Measurements from ENCODE around the genes MAGI3 and RSBN1.

- PRO-cap: no peak
These were observed 736 bp downstream of the DDX20 start for GRCh38 chr1:111756489-111756785.

DNA sequence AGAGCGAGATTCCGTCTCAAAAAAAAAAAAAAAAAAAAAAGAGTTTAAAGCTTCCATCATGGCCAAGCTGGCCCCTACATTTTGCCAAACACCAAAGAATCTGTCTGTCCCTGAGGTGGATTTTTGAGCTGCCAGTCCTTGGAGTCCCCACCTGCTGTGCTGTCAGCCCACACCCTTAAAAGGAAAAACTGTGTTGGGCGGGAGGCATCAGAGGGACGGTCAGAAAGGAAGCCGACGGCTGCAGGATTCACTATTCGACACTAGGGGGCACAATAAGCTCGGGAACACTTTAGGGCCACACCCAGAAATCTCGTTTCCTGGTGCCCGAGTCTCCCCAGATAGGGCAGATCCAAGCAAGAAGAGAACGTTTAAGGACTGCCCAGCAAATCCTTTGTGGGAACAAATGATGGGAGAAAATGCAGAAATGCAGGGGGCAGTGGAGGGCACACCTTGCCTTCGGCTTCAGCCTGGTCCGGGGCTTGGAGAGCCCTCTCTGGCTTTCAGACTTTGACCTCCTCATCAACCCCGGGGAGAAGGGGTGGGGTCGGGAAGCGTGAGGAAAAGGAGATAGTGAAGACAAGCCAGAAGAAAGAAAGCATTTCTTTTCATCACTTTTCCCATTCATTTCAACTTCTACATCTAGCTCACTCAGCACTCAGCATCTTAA, 5.1 kb upstream of the CTTNBP2NL start:
- PRO-cap: unidirectional peak, plus-strand start at position 346 of the sequence

GRCh38 chr1:112429751-112430178, 33.8 kb downstream of the CTTNBP2NL start:
- PRO-cap: no peak

DNA sequence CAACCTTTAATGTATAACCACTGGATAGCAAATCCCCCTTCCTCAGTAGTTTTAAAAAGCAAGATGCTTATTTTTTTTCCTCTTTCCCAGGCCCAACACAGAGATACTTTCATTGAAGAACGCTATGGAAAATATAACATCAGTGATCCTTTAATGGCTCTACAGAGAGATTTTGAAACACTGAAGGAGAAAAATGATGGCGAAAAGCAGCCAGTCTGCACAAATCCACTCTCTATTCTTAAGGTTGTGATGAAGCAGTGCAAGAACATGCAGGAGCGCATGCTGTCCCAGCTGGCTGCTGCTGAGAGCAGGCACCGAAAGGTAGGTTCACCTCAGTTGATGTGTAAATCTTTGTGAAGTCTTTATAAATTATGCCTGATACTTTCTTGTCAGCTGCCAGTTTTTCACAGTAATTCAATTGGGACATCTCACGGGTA, 52.9 kb downstream of the CTTNBP2NL start:
- PRO-cap: no peak

GRCh38 chr1:112465910-112466725, 42.6 kb upstream of the WNT2B start:
- PRO-cap: bidirectional peak, plus-strand start at chr1:112466320, minus-strand start at chr1:112466169

GRCh38 chr1:112512853-112513716, 4.3 kb downstream of the WNT2B start:
- PRO-cap: no peak

DNA sequence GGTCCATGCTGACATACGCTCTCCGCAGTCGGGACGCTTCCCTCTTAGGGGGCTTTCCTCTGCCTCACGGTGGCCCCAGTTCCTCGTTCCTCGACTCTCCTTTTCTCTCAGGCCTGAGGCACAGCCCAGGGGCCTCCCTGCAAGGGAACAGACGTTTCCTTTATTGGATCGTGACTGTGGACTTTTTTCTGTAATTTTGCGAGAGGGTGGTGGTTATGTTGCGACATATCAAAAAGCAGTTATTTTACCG, 283 bp downstream of the CAPZA1 start:
- PRO-cap: no peak

DNA sequence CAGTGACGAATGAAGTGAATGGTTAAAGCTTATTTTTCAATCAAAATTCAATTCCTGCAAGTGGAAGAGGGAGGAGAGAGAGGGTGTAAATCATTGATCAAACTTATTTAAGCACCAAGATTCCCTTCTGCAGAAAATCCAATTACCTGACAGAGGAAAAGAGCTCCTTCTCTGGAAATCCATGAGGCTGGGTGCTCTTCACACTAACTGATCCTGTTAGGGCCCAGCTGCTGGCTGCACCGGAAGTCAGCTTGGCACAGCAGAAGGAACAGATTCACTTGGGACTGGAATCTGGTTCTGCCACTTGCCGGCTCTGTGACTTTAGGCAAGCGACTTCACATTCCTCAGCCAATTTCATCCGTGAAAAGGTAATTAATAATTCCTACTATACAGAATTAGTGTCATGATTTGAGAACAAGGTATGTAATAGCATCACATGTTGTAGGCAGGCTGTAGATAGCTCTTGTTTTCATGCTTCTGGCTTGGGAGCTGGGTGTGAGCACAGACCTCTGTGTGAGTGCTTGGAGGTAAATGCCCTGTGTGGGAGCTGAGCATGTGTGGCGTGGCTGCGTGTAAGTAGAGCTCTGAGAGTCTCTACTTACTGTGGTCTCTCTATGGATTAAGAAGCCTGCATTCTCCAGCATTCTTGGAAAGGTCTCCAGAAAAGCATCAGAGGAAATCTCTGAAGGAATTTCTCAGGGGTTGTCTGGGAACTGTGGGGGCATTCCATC, 43.8 kb downstream of the TAFA3 start:
- PRO-cap: no peak

GRCh38 chr1:112818772-112819644, 100.3 kb downstream of the TAFA3 start:
- PRO-cap: no peak

- PRO-cap: bidirectional peak, plus-strand start at chr1:112957684, minus-strand start at chr1:112957507
These were observed 1.5 kb upstream of the SLC16A1 start for GRCh38 chr1:112957386-112958058.

DNA sequence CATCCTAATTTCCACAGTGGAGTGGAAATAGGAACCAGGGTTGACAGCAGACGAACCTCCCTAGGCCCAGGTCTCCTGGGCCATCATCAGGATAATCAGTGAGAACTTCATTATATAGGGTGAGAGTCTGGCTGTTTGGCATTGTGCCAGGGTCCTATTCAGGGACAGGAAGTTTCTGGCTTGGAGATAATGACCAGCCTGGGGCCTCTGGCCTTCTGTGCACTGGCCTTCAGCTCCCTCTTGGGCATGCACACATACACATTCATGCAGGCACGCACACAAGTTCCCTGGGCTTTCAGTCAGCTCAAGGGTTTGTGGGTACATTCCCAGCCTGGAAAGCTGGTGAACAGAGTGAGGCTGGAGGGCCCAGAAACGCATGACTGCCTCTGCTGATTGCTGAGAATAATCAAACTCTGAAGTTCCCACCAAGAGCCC, 13.9 kb upstream of the LRIG2 start:
- PRO-cap: no peak

- PRO-cap: no peak
These were observed 129.4 kb downstream of the LRIG2 start for GRCh38 chr1:113202452-113202797.

- PRO-cap: bidirectional peak, plus-strand start at chr1:113390515, minus-strand start at chr1:113390003
These were observed at the start of gene MAGI3 for GRCh38 chr1:113390362-113390912. TSS of gene MAGI3 (plus strand) at chr1:113390515.

GRCh38 chr1:113419037-113419685, 28.8 kb downstream of the MAGI3 start:
- PRO-cap: no peak

GRCh38 chr1:113429102-113429924, 39.0 kb downstream of the MAGI3 start:
- PRO-cap: no peak

DNA sequence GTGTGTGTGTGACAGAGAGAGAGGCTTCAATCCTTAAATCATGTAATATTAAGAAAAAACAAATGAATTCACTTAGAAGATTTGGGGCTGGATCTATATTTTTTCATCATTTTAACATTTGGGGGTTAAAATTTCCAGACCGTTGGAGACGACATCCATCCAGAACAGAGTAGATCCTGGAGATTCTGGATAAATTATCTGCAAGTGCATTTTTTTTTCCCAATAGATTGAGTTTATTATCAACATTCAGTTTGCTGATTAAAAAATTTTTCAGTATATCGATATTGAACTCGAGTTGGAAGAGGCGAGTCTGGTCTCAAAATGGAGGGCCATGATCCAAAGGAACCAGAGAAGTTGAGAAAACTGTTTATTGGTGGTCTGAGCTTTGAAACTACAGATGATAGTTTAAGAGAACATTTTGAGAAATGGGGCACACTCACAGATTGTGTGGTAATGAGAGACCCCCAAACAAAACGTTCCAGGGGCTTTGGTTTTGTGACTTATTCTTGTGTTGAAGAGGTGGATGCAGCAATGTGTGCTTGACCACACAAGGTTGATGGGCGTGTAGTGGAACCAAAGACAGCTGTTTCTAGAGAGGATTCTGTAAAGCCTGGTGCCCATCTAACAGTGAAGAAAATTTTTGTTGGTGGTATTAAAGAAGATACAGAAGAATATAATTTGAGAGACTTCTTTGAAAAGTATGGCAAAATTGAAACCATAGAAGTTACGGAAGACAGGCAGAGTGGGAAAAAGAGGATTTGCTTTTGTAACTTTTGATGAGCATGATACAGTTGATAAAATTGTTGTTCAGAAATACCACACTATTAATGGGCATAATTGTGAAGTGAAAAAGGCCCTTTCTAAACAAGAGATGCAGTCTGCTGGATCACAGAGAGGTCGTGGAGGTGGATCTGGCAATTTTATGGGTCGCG, 59.3 kb downstream of the MAGI3 start:
- PRO-cap: no peak

GRCh38 chr1:113456925-113457515, 66.7 kb downstream of the MAGI3 start:
- PRO-cap: no peak

GRCh38 chr1:113658814-113659526, 100.3 kb downstream of the PHTF1 start:
- PRO-cap: no peak

GRCh38 chr1:113783541-113784056, 24.3 kb upstream of the PHTF1 start:
- PRO-cap: unidirectional peak, plus-strand start at chr1:113783708

DNA sequence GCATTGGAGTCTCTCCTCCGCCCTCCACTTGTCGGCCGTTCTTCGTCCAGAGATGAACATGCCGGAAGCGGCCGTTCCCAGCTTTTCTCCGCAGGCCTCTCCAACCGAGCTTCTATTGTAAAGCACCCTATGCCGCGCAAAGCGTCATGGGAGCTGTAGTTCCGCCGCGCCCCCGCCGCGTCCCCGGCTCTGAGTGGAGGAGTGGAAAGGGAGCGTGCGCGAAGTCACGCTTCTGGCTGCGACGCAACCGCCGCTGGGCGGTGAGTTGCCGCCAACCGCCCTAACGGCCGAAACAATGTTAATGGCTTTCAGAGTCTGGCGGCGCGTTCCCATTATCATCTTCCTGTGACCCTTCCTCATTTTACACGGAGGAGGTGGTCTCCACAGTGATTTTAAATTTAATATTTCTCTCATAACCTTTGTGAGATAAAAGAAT, at the start of gene RSBN1:
TSS of gene RSBN1 (minus strand) at position 124 of the 436 bp plus-strand sequence.
- PRO-cap: bidirectional peak, plus-strand start at position 31 of the sequence, minus-strand start outside the sequence; bidirectional peak, plus-strand start at position 311 of the sequence, minus-strand start at position 119 of the sequence